ENCODE data around the genes MAPRE3, PRR30, TCF23 and CCDC121.

GRCh38 chr2:26848920-26849815 is 1.2 kb downstream of the DPYSL5 start:
- PRO-cap, 4 experiments = no peak in any of the 4 experiments
- RAMPAGE, long total RNA, 4 experiments = no peak in any of the 4 experiments

DNA sequence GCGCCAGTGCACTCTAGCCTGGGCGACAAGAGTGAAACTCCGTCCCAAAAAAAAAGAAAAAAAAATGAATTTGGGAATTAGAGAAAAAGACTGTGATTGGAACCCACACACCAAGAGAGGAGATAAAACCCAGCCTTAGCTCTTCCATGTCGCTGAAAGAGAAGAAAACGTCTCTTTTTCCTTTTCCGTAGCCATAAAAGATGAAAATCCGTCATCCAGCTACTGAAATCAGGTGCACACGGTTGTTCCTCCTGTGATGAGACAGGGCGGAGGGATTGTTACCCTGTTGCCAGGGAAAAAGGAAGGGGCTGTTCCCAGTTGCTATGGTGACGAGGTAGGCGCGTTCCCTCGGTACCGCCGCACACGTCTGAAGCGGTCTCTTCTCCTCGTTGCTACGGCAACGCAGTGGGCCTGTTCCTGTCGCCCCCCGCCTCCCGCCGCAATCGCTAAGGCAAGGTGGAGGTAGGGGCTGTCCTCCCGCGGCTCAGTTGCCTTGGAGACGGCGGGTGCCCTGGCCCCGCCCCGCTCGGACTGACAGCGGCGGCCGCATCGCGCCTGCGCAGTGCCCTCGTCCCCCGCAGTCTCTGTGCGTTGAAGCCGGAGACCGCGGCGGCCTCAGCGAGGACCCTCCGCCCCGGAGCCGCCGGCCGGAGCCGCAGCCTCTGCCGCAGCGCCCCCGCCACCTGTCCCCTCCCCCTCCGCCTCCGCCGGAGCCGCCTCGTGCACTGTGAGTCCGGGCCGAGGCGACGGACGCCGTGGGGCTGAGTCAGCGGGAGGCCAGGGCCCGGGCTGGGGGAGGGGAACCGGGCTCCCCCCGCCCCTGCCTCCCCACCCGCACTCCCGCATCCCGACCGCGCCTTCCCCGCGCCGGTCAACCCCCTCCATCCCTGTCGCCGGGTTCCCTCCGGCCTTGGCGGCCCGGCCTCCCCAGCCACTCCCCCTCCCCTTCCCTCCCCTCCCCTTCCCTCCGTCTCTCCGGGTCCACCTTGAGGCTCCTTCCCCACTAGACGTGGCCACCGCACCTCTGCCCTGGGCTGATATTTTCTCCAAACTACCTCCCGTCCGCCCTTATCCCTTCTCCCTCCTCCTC is at the start of gene MAPRE3:
MAPRE3 (plus strand) TSS at position 562 of the 1,090 bp plus-strand sequence.
- PRO-cap, 4 experiments = peak in 4 of 4 experiments; most common plus-strand start position 562 of the sequence (in 4)
- RAMPAGE, long total RNA, 4 experiments = no peak in any of the 4 experiments

DNA sequence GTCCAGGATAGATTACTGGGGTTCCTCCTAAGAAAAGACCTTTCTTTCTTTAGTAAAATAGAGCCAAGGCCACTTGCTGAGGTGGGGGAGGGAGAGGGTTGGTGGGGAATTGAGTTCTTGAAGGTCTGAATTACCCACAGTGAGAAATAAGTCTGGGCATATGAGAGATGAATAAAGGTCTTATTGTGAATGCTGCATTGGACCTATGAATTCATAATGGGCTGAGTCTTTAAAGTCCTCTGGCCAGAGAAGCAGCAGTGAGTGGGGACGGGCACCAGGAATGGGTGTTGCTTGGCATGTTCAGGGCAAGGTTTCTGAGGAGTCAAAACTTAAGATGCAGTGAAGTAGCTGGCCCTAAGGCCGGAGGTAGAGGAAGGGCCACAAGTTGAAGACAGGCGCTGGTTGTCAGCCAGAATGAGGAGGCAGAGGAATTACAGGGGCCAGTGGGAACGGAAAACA is 10.6 kb downstream of the MAPRE3 start:
- PRO-cap, 4 experiments = no peak in any of the 4 experiments
- RAMPAGE, long total RNA, 4 experiments = no peak in any of the 4 experiments

- PRO-cap, 4 experiments = no peak in any of the 4 experiments
- RAMPAGE, long total RNA, 4 experiments = no peak in any of the 4 experiments
Measured at GRCh38 chr2:27022172-27022351, 10.7 kb upstream of the TMEM214 start.

GRCh38 chr2:27023096-27023566 is 9.6 kb upstream of the TMEM214 start:
- PRO-cap, 4 experiments = no peak in any of the 4 experiments
- RAMPAGE, long total RNA, 4 experiments = start-site peak on the plus strand in 1 of 4 experiments, at chr2:27022728-27023669 at its widest, 10 reads per replicate

DNA sequence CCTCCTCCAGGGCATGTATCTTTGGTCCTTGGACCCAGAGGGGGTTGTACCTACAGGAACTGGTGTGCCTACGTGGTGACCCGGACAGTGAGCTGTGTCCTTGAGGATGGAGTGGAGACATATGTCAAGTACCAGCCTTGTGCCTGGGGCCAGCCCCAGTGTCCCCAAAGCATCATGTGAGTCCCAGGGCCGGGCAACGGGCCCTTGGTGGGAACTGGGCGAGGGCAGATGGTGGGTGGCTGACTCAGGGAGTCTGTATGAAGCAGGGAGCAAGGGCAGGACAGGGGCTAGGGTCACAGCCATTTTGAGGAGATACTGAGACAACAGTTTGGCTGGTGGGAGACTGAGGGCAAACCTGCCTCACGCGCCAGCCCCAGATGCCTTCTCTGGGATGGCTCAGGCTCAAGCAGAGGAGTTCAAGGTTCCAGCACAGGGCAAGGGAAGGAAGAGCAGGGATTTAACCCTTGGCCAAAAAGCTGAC is 1.7 kb downstream of the EMILIN1 start:
- PRO-cap, 4 experiments = no peak in any of the 4 experiments
- RAMPAGE, long total RNA, 4 experiments = no peak in any of the 4 experiments

- PRO-cap, 4 experiments = no peak in any of the 4 experiments
- RAMPAGE, long total RNA, 4 experiments = no peak in any of the 4 experiments
Measured at GRCh38 chr2:27118147-27118560, 774 bp downstream of the CGREF1 start.

DNA sequence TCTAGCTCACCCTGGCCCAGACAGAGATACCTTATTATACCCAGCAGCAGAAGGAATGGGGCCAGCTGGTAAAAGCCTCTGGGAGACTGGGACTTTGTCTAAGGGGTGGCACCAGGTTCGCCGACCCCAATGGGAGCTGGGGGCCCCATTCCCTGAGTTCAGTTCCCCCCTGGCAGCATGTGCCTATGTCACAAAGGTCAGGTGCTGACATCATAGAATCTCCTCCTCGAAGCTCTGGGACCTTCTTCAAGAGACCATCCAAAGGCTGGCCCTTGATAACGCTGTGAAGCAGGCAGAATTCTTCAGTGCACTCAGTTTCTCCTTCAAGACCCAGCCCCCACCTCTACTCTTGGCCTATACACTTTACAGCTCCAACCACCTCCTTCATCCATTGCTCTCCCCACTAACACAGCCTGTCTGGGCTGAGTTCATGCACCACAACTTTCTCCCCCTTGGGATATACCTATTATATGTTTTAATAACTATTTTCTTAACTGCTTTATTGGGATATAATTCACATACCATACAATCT is at the start of gene PRR30:
PRR30 (minus strand) TSS at position 138 of the 532 bp plus-strand sequence.
- PRO-cap, 4 experiments = no peak in any of the 4 experiments
- RAMPAGE, long total RNA, 4 experiments = no peak in any of the 4 experiments

DNA sequence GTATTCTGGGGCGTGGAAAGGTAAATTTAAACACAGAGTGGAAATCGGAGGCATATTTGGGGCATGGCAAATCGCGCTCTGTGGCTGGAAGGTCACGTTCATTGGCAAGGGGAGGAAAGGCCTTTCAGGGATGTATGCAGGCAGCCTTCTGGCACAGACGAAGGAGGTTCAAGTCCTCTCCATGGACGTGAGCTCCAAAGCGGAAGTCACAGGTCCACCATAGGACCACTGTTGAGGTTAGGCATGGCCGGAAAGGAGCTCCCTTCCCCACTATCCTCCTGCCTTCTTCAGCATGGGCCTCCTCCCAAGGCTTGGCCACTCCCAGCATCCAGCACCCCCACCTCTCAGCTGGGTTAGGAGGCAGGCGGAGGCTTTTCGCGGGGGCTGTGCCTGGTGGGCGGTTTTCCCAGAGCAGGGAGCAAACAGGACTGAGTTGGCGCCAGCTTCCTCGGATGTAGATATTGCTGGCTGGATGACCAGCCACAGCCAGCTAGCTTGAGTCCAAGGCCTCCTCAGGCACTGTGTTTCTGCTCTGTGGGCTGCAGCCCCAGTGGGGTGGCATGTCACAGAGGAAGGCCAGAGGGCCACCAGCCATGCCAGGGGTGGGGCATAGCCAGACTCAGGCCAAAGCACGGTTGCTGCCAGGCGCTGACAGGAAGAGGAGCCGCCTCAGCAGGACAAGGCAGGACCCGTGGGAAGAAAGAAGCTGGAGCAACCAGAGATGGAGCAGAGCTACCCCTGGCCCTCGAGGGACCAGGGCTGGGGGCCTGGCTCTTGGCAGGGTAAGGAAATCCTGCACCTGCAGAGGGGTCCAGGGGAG is at the start of gene TCF23:
TCF23 (plus strand) TSS at position 431 of the 820 bp plus-strand sequence.
- PRO-cap, 4 experiments = peak in 1 of 4 experiments; most common plus-strand start position 457 of the sequence (in 1); most common minus-strand start position 255 of the sequence (in 1)
- RAMPAGE, long total RNA, 4 experiments = start-site peak on the plus strand in 2 of 4 experiments, centred at positions 446 to 452 of the sequence, 29 to 61 reads per replicate

DNA sequence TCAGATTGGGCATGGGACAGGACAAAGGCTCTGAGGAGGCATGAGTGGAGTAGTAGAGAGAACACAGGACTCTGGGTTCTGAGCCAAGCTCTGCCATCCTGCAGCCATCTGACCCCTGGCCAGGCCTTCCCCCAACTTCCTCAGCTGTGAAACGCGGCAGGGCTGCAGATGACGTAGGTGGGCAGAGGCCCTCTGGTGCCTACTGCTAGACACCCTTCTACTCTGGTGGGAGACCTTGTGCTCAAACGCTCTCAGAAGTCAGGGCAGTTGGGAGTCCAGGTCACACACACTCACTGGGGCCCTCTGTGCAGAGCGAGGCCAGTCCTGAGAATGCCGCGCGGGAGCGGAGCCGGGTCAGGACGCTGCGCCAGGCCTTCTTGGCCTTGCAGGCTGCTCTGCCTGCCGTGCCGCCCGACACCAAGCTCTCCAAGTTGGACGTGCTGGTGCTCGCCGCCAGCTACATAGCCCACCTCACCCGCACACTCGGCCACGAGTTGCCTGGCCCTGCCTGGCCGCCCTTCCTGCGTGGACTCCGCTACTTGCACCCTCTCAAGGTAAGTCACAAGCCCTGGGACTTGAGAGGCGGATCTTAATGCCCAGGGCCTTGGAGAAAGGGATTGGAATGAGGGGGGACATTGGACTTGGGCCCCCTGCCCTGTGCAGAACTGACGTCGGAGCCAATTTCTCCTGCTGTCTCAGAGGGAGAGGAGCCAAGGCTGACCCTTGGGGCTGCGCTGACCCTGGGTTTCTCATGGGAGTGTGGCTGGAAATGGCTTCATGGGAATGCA is 1.2 kb downstream of the TCF23 start:
- PRO-cap, 4 experiments = no peak in any of the 4 experiments
- RAMPAGE, long total RNA, 4 experiments = start-site peak on the plus strand in 1 of 4 experiments, centred at position 330 of the sequence, 9 reads per replicate

DNA sequence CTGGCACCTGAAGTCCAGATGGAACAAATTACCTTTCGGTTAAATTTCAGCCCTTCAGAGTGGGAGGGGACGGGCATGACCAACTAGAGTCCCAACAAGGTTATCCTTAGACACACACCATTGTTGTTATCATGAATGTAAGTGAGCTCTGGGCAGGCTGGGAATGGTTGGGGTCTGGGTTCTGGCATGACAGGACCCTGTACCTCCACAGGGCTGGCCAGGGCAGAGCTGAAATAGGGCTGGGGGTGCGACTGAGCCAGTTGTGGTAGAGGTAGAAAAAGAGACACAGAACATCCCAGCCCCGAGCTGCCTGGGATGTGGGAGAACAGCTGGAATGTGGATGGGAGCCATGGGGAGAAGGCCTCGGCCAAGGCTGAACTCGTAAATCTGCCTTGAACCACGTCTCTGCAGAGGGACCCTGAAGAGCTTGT is 5.5 kb downstream of the TCF23 start:
- PRO-cap, 4 experiments = no peak in any of the 4 experiments
- RAMPAGE, long total RNA, 4 experiments = no peak in any of the 4 experiments

- PRO-cap, 4 experiments = peak in 4 of 4 experiments; most common plus-strand start chr2:27212817 (in 2); most common minus-strand start chr2:27212770 (in 3)
- RAMPAGE, long total RNA, 4 experiments = no peak in any of the 4 experiments
Measured at GRCh38 chr2:27212664-27213450, 789 bp upstream of the SLC5A6 start.

DNA sequence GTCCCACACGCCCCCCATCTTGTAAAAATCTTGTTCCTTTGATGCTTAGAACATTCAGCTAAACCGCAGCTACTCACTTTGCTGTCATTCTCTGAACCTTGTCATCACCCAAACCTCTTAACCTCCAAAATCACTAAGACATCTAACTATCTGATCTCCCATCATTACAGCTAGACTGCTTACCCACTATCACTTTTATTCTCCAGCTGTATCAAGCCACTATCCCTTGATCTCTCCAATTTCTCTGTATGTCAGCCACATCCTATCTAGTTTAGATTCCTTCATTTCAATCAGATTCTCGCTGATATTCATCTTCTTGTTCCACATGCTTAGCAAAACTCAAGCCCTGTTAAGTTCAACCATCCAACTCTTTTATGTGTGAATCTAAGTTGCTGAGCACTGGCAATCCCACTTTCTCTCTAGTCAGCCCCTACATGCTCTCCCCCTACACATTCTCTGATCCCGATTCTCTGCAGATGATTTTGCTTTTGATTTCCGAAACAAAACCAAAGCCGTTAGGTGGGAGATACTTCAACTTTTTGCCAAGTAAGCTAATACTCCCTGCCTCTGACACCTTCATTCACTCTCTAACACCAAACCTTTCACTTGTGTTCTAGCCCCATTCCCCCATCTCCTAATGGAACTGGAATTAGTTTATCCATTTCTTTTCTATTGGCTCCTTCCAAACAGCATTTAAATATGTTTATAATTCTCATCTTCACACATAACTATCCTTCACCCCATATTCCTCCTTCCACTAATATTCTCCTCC is 4.5 kb downstream of the GTF3C2 start:
- PRO-cap, 4 experiments = no peak in any of the 4 experiments
- RAMPAGE, long total RNA, 4 experiments = no peak in any of the 4 experiments

- PRO-cap, 4 experiments = no peak in any of the 4 experiments
- RAMPAGE, long total RNA, 4 experiments = no peak in any of the 4 experiments
Measured at GRCh38 chr2:27393001-27393434, 12.5 kb upstream of the ZNF513 start.

DNA sequence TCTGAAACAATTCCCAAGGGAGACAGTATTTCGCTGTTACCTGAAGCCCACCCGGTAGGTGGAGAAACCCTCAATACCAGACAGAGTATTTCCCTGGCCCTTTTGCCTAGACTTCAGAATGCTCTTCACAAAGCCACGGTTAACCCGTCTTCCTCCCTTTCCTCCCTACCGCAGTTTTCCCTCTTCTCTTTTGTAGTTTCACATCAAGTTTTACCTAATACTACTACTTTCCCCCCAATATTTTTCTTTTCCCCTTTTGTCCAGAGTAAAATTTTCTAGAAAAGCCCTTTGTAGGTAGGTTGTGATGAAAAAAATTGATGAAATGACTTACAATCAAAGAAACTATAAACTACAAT is 1.2 kb downstream of the PPM1G start:
- PRO-cap, 4 experiments = no peak in any of the 4 experiments
- RAMPAGE, long total RNA, 4 experiments = no peak in any of the 4 experiments

DNA sequence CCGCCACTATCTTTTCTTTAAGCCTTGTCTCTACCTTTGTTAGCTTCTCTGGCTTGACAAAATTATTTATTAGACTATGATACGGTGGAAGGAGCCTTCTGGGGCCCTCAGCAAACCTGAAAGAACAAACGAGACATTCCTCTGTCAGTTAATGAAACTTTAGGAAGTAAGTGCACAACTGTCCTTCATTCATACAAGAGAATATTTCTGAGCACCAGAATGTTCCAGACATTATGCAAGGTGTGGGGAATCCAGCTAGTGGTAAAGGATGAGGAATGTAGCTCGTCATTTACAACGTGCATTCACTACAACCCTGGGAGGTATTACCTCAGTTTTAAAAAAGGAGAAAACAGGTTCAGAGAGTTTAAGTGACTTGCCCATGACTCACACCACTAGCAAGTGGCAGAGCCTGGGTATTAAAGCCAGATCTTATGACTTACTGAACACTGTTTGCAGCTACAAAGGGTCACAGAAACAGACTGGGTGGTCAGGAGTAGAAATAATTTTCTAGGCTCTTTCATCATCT is 947 bp downstream of the CCDC121 start:
- PRO-cap, 4 experiments = peak in 1 of 4 experiments; most common plus-strand start position 453 of the sequence (in 1)
- RAMPAGE, long total RNA, 4 experiments = no peak in any of the 4 experiments

GRCh38 chr2:27628328-27629148 is at the start of gene CCDC121:
Gene CCDC121 (minus strand): TSS chr2:27629012.
- PRO-cap, 4 experiments = peak in 4 of 4 experiments; most common plus-strand start chr2:27629030 (in 2); most common minus-strand start chr2:27628961 (in 4)
- RAMPAGE, long total RNA, 4 experiments = start-site peak on the plus strand in 4 of 4 experiments, at chr2:27629036-27629058 at its widest, 239 to 594 reads per replicate; start-site peak on the minus strand in 4 of 4 experiments, at chr2:27628983-27629018 at its widest, 43 to 93 reads per replicate

DNA sequence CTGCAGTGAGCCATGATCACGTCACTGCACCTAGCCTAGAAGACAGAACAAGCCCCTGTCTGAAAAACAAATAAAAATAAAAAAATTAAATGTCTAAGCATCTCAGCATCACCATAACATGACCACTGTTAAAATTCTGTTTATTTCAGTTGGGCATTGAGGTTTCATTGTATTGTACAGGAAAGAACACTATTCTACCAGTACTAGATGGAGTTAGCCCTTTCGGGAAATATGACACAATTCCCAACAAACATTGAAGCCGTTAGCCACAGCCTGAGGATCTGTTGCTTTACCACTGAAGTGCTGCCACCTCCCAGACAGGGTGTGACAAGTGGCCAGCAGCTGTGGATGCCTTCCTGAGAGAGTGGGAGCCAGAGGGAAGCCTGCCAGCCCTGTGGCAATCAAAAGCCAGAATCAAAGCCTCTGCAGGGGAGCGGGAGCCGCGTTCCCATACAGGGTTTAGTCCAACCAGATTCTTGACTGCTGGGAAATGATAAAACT is 37.9 kb downstream of the SLC4A1AP start:
- PRO-cap, 4 experiments = no peak in any of the 4 experiments
- RAMPAGE, long total RNA, 4 experiments = no peak in any of the 4 experiments

DNA sequence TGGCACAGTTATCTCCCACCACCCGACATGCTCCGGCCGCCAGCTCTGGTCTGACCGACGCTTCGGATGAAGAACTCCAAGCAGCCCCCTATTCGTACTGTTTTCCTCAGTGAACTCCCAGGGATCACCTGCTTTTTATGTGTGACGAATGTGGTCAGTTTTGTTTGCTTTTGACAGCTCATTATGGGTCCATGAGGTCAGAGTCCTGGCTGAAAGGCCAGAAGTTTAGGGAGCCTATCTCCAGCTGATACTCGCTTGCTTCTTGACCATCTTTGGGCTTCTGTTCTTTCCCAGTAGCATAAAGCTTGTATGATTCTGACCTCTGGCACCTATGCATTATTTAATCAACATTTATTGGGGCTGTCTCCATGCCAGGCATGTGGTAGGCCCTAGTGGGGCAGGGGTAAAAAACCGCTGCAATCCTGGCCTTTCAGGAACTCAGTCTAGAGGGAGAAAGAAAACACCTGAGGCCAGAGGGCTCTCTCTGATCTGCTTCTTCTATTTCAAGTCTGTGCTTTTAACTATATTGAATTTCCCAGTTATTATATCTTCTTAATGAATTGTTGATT is 33.0 kb upstream of the MRPL33 start:
- PRO-cap, 4 experiments = no peak in any of the 4 experiments
- RAMPAGE, long total RNA, 4 experiments = no peak in any of the 4 experiments

DNA sequence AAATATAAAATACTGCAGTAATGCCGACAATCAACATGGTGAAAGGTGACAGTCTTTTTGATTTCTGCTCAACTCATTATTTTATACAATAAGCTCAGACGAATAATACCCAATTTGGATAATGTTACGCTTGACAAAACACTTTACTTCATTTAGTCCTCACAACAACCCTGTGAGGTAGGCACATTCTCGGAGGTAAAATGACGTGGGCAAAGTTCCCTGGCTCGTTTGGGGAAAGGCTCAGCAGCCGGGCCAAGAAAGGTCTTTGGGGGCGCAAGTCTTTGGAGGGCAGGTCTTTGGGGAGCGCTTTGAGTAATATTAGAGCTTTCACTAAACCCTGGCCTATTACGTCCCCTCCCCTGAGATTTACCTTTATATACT is 495 bp downstream of the RBKS start:
- PRO-cap, 4 experiments = peak in 1 of 4 experiments; most common plus-strand start position 243 of the sequence (in 1); most common minus-strand start position 202 of the sequence (in 1)
- RAMPAGE, long total RNA, 4 experiments = no peak in any of the 4 experiments

Data from spleen (tissue), 7 donors.